ENCODE measurements around the genes AIPL1, C17orf49 and DLG4.

- RRBS: no CpG with 5 or more reads among the region's 1 CpG
Observed at GRCh38 chr17:5385513-5386073, 33.9 kb downstream of the NUP88 start.

GRCh38 chr17:5430663-5431320, 8.2 kb downstream of the C1QBP start:
- RRBS: no CpG with 5 or more reads among the region's 3 CpGs

- RRBS: no CpG with 5 or more reads among the region's 5 CpGs
Observed at GRCh38 chr17:5437744-5438329, 1.1 kb downstream of the C1QBP start.

GRCh38 chr17:5517683-5518043, 16.9 kb upstream of the ENSG00000286190 start:
- RRBS: no CpG with 5 or more reads among the region's 3 CpGs

GRCh38 chr17:5520647-5521290, 20.0 kb upstream of the ENSG00000286190 start:
- RRBS: no CpG with 5 or more reads among the region's 9 CpGs

- RRBS: no CpG with 5 or more reads among the region's 17 CpGs
Observed at GRCh38 chr17:6068753-6069412, 1.3 kb upstream of the WSCD1 start.

GRCh38 chr17:6434922-6435239, at the start of gene AIPL1:
TSS of gene AIPL1 (minus strand) at chr17:6435121.
- RRBS: 26% methylated on average over 4 of the region's 13 CpGs

GRCh38 chr17:6690635-6691317, 22.4 kb downstream of the SLC13A5 start:
- RRBS: no CpG with 5 or more reads among the region's 12 CpGs

GRCh38 chr17:6712420-6712929, 694 bp downstream of the SLC13A5 start:
- RRBS: no CpG with 5 or more reads among the region's 11 CpGs

DNA sequence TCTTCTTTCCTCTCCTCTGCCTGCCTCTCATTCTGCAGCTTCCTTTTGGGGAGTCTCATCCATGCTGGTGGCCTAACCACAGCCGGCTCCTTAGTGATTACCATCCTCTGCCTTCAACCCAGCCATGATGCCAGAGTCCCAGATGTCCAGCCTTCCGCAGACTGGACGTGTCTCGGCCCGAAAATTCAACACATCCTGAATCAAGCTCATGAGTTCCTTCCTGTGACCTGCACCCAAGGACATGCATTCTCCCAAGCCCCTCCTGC, 1.1 kb upstream of the SLC13A5 start:
- RRBS: no CpG with 5 or more reads among the region's 5 CpGs

GRCh38 chr17:6936208-6937080, 59.4 kb upstream of the ALOX12 start:
- RRBS: no CpG with 5 or more reads among the region's 8 CpGs

GRCh38 chr17:7014160-7015227, at the start of gene C17orf49:
TSS of gene C17orf49 (plus strand) at chr17:7014782.
- RRBS: 2% methylated on average over 40 of the region's 108 CpGs

DNA sequence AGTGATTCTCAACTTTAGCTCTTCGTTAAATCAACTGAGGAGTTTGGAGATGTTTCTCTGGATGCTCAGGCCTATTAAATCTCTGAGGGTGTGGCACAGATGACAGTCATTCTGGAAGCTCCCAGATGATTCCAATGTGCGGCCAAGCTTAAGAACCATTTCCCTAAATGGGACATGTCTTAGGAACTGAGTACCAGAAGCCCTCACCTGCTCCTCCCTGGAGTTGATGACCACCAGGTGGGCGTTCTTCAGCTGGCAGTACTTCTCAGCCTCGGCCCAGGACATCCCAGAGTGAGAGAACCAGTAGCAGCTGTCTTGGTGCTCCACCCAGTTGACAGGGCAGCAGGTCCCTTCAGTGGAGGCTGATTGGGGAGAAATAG, 4.5 kb downstream of the CLEC10A start:
- RRBS: no CpG with 5 or more reads among the region's 4 CpGs

DNA sequence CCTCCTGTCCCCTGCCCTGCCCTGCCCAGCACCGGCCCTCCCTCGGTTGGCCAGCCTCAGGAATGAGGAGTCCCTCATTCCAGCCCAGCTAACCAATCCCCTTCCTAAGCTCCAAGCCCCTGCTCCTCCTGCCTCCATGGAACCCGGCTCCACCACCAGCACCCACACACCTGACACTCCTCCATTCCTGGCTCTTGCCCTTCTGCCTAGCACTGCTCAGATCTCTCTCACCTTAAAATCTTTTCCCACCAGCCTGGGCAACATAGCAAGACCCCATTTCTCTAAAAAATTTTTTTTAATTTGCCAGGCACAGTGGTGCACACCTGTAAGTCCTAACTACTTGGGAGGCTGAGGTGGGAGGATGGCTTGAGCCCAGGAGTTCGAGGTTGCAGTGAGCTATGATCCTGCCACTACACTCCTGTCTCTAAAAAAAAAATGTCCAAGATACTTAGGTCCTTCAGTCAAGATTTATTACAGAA, 1.9 kb downstream of the ASGR2 start:
- RRBS: no CpG with 5 or more reads among the region's 4 CpGs

GRCh38 chr17:7133295-7133983, 18.8 kb upstream of the ASGR2 start:
- RRBS: no CpG with 5 or more reads among the region's 29 CpGs

DNA sequence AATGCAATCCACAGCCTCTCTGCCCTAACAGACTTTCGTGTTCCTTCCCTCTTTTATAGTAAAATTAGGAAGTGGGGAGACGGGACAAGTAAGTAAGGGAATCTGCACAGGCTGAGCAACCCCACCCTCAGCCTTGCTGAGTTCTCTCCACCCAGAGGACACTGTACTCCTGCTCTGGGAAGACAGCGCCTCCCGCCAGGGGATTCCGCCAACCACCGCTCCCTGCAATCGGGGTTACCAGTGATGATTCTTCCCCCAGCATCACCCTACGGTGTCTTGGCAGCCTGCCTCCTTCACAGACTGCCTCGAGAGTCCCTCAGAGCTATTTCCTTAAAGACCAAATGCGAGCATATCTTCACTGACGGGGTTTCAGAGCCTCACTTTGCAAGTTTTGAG, 22.6 kb upstream of the ASGR2 start:
- RRBS: no CpG with 5 or more reads among the region's 11 CpGs

DNA sequence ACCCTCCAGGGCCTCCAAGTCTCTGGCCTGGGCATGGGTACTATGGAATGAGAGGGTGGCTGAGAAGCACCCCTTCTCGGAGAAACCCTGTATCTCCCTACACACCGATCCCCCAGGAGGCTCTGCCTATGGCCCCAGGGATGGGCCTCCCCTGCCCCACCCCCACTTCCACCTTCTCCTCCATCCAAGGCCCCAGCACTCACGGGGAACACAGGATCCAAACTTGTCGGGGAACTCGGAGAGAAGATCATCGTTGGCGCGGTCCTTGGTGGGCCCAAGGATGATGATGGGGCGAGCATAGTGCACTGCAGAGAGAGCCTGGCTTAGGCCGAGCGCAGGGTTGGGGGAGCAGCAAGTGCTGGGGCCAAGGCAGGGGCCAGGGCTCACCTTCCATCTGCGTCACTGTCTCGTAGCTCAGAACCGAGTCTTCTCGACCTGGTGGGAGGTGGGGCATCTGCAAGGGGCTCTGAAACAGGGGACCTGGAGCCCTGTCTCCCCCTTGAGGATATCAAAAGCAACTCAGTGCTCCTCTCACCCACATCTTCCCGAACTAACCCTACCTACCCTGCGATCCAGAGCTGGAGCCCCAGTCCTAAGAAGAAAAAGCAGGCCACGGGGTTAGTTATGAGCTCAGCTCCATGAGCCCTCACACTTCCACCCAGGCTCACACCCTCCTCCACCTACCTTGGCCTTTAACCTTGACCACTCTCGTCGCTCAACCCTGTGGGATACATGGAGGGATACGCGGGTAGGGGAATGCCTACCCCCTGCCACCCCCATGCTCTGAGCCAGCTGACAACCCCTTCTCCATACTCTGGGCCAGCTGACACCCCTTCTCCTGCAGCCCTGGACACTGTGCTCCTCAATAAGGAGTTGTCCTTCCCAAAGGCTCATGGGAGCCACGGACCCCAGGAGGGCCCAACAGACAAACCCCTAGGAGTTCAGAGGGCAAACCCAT, 14.4 kb upstream of the ASGR1 start:
- RRBS: no CpG with 5 or more reads among the region's 23 CpGs

- RRBS: no CpG with 5 or more reads among the region's 24 CpGs
Observed at GRCh38 chr17:7214947-7216244, 2.0 kb downstream of the DLG4 start.

- RRBS: 3% methylated on average over 4 of the region's 34 CpGs
Observed at GRCh38 chr17:7217053-7218121, at the start of gene DLG4. TSS of gene DLG4 (minus strand) at chr17:7217627.

DNA sequence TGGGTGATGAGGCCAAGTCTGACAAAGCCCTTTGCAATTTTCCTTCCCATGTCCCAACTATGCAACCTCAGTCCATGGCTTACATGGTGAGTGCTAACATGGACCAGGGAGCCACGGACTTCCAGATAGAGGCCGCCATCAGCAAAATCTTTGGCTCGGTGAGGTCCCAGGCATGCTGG, 3.7 kb downstream of the ACADVL start:
- RRBS: no CpG with 5 or more reads among the region's 3 CpGs

Data from AG04449 (cell line).